ENCODE results near the genes THSD7A and DGKB.

- RRBS = 2% methylated on average over 47 of the region's 112 CpGs
Observed at GRCh38 chr7:7969207-7970243, 929 bp downstream of the GLCCI1 start.

DNA sequence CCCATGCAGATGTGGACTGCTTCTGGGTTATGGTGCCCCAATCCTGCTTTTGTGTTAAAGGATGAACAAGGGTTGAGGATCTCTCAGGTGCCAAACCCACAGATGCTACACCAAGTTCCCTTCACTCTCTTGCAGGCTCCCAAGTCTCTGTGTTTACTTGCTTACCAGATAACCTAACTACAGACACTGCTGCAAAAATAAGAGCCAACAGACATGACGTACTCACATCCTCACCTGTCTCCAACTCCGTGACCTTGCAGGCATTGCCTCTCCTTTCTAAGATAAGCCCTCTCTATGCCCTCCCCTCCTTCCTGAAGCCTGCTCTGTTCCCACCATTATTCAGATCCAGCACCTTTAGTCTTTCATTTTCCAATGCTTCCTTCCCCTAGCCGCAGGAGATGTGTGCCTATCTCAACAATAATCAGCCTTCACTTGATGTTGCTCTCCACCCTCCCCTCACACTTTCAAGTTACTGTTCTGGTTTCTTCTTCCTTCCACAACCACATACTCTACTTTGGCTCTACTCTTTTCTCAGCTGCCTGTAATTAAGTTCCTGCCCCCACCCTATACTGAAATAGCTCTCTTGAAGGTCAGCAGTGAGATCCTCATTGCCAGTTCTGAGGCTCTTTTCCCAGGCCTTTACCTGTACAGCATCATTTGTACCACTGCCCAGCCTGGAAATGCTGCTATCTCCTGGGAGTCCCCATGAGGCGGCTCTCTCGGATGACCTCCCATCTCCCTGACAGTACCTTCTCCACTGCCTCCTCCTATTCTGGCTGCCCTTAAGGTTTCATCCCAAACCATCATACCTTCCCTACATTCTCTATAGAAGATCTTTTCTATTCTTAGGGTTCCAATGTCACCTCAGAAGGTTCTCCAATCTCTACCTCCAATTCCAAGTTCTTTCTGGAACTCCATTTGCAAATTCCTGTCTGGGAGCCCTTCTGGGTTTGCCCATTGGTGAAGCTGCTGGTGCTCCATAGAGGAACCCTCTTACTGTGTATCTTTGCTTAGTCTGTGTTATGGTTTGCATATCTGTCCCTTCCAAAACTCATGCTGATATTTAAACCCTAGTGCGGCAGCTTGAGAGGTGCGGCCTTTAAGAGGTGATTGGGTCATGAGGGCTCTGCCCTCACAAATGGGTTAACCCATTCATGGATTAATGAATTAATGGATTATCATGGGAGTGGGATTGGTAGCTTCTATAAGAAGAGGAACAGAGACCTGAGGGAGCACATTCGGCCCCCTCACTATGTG lies 129.6 kb downstream of the ICA1 start:
- RRBS = no CpG with 5 or more reads among the region's 8 CpGs

DNA sequence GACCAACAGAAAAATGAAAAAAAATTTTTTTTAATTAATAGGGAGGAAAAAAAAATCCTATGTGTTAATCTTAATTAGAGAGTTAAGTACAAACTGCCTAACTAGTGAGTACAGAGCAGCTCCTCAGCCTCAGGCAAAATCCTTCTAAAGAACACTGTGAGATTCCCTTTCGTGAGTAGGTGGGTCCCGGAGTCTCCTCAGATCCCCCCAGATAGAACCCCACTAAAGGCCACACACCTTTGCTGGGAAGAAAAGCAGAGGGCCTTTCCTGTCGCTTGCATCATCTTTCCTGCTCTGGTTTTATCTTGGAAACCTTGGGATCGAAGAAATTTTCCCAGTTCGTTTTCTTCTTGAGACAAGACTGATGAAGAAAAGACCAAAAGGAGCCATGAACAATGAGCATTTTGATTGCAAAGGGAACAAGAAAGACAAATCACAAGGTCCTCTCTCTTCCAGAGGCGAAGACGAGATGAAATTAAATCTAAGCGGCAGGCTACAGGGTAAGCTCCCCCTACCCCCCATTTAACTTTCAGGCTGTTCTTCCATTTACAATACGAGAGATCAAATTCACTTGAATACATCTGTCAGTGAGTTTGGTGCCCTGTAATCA lies 40.8 kb downstream of the ICA1 start:
- RRBS = no CpG with 5 or more reads among the region's 9 CpGs

DNA sequence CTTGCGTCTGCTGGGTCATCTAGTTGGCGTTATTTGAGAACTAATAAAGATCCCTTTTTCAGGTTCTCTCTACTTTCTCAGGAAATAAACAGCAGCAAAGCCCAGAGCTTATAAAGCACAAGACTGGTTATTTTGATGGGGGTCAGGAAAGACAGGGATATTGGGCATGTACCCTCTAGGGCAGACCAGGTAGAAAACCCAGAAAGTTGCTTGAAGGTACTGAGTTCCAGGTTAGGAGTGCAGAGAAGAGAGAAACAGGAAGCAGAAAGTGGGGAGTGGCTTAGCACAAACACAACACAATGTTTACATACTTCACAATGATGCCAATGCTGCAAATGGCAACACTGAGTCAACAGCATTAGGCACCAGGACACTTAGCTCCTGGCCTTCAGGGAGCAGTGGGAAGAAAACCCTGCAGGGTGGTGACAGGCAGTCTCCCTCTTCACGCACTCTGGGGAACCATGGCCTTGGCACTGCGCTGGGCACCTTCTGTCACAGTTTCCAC lies 7.4 kb downstream of the ICA1 start:
- RRBS = no CpG with 5 or more reads among the region's 4 CpGs

- RRBS = no CpG with 5 or more reads among the region's 4 CpGs
Observed at GRCh38 chr7:9863405-9863885, 1076.5 kb downstream of the NDUFA4 start.

- RRBS = no CpG with 5 or more reads among the region's 11 CpGs
Observed at GRCh38 chr7:9872357-9872716, 1067.6 kb downstream of the NDUFA4 start.

DNA sequence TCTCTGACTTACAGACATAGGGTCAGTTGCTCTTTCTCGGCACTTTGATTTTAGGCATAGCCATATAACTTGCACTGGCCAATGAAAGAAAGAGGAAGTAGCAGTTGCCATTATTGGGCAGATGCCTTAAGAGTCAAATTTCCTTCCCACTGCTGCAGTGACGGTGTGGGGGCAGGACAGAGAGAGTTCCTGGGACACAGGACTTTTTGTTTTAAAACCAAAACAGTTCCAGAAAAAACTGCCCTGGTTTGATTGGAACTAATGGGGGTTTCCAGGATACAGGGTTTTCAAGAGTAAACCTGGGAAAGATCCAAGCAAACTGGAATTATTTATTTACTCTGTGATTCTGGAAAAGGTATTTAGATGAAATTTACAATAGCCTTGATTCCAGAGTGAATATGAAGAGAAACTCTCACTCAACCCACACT lies 26.4 kb downstream of the NDUFA4 start:
- RRBS = no CpG with 5 or more reads among the region's 2 CpGs

DNA sequence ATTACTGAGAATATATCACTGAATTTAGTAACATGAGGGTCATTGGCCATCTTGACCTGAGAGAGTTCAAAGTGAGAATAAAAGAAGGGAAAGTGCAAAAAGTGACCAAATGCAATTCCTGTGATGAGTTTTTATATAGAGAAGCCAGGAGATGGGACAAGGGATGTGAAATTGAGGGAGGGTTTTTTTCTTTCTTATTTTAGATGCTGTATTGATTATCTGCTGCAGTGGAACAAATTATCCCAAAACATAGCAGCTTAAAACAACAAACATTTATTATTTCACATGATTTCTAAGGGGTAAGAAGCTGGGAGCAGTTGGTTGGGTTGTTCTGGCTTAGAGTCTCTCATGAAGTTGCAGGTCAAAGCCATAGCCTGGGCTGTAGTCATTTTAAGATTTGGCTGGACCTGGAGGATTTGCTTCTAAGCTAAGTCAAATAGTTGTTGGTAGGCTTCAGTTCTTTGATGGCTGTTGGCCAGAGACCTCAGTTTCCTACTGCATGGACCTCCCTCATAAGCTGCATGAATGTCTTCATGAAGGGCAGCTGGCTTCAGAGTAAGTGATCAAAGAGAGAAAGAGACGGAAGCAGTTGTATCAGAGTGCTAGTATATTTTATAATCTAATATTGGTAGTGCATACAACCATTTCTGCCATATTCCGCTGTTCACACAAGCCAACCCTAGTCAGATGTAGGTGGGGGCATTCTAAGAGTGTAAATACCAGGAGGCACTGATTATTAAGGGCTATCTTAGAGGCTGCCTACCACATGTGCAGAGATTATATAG lies 23.8 kb downstream of the PHF14 start:
- RRBS = no CpG with 5 or more reads among the region's 2 CpGs

- RRBS = no CpG with 5 or more reads among the region's 6 CpGs
Observed at GRCh38 chr7:11028415-11029023, 54.8 kb downstream of the PHF14 start.

DNA sequence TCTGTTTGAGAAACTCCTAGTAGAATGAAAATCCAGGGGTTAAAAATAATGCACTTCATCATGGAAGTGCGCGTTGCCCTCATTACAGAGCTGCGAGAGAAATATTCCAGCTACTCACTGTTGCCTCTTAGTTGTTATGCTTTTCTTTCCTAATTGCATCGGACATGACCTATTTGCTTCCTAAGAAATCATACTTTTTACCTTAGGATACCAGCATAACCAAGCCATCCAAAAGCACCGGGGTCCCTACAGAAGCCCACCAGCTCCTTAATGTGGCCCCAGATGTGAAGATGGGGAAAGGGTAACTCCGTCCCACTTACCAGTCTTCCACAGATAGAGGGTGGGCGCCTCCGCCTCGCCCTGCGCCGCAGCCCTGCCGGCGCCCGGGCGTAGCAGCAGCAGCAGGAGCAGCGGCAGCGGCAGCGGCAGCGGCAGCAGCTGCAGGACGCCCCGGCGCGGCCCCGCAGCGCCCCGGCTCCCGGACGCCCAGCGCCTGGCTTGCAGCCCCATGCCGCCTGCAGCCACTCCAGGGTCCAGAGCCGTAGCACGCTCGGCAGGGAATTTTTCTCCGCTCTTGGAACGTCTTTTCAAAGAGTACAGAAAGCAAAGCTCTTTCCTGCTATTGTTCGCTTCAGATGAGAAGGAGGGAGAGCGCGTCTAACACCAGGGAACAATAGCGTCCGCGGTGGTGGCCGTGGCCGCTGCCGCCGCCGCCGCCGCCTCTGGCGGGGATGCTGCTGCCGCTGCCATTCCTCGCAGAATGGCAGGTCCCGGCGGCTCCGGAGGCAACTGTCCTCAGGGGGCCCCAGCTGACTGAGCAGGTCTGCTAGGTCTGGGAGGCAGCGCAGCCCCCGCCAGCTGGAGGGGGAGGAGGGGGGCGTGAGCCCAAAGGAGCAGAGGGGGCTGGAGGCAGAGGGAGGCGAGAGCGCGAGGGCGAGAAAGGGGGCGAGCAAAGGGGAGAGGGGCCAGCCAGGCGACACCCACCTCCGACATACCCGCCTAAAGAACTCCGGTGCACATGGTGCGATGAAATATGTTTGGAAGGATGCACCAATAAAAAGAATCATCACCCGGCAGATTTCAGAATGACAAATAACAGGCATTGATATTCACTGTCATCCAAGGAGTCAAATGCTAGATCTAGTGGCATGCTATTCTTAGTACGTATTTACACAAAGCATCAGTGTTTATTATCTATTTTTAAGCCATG lies at the start of gene THSD7A:
THSD7A (minus strand) TSS at position 762 of the 1,210 bp plus-strand sequence.
- RRBS = 9% methylated on average over 7 of the region's 69 CpGs

- RRBS = no CpG with 5 or more reads among the region's 4 CpGs
Observed at GRCh38 chr7:12094457-12094954, 116.6 kb upstream of the TMEM106B start.

- RRBS = no CpG with 5 or more reads among the region's 5 CpGs
Observed at GRCh38 chr7:12212109-12212405, 963 bp downstream of the TMEM106B start.

- RRBS = no CpG with 5 or more reads among the region's 23 CpGs
Observed at GRCh38 chr7:12496750-12497519, 7.3 kb upstream of the ENSG00000226690 start.

GRCh38 chr7:12638060-12638745 lies 49.2 kb upstream of the ARL4A start:
- RRBS = no CpG with 5 or more reads among the region's 3 CpGs

GRCh38 chr7:12685482-12686116 lies 1.8 kb upstream of the ARL4A start:
- RRBS = no CpG with 5 or more reads among the region's 15 CpGs

DNA sequence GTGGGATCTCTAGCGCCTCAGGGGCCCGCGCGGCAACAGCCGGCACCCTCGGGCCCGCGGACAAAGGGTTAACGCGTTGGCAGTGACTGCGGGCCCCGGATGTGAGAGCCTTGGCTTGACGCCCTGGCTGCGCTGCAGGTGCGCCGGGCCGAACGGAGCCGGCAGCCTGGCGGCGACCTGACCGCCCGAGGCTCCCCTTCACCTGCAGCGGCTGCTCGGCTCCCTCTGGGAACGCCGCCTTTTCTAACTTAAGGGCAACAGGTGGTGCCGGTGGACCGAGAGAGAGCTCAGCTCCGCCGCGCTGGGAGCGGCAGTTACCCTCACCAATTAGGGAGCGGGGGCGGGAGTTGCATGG lies 281 bp upstream of the ARL4A start:
- RRBS = 2% methylated on average over 16 of the region's 35 CpGs

GRCh38 chr7:12771468-12772044 lies 84.1 kb downstream of the ARL4A start:
- RRBS = no CpG with 5 or more reads among the region's 8 CpGs

DNA sequence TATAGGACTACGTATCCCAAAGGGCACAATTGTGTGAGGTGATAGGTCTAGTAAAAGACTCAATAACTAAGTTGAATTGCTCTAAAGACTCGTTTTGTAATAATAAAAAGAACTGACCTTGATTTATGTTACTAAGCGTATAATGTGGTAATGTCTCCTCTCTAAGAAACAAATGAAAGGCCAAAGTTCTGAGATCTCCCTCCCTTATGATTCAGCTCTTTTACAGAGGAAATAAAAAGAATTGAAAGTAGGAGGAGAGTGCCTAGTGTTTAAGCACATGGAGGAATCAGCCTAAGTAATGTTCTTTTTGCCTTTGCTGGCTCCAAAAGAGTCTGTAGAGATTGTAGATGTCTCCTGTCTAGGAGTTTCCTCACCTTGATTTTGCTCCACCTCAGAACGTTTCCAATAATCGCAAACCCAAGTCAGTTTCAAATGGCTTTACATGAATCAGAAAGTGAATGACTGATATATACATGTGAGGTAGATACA lies 98.1 kb downstream of the ARL4A start:
- RRBS = no CpG with 5 or more reads among the region's 5 CpGs

DNA sequence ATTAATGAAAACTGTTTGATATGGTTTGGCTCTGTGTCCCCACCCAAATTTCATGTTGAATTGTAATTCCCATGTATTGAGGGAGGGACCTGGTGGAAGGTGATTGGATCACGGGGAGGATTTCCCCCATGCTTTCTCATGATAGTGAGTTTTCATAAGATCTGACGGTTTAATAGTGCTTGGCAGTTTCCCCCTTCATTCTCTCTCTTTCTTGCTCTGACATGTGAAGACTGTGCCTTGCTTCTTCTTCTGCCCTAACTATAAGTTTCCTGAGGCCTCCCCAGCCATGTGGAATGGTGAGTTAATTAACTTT lies 248.6 kb upstream of the ETV1 start:
- RRBS = no CpG with 5 or more reads among the region's 2 CpGs

DNA sequence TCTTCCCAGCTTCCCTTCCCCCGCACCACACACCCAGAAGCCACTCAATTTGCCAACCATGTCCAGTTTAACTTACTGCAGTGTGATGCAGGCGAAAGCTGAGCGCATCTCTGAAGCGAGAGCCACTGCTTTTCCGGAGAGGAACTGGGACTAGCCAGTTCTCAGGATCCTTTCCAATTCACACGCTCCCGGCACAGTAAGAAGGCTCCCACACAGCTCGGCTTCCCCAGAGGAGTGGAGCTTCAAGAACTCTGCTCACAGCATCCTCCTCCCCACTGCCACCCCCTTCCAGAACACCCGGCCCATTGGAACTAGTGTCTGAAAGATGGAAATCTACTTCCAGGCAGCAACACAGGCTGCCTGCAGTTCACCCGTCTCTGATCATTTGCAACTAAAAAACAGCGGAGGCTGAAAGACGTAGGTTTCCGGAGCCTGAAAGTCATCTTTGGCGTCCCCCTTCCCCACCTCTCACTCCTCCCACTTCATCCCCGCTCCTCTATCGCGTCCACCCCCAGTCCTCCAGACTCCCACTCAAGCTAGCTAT lies at the start of gene DGKB:
DGKB (minus strand) TSS at position 236 of the 544 bp plus-strand sequence.
- RRBS = no CpG with 5 or more reads among the region's 17 CpGs